Fallopian tube (tissue), 1 donor: ENCODE measurements around a stretch of chr17.

GRCh38 chr17:55731322-55732335, 9.0 kb upstream of the TMEM100 start:
- PRO-cap: unidirectional peak, plus-strand start at chr17:55731713; bidirectional peak, plus-strand start at chr17:55732202, minus-strand start at chr17:55732084

GRCh38 chr17:55761932-55762366, 11.1 kb downstream of the PCTP start:
- PRO-cap: no peak

DNA sequence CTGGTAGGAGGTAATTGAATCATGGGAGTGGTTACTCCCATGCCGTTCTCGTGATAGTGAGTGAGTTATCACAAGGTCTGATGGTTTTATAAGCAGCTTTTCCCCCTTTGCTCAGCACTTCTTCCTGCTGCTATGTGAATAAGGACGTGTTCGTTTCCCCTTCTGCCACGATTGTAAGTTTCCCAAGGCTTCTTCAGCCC, 131.2 kb downstream of the PCTP start:
- PRO-cap: no peak

GRCh38 chr17:56412524-56412914, 181.0 kb upstream of the NOG start:
- PRO-cap: no peak

GRCh38 chr17:56577701-56578282, 15.7 kb upstream of the NOG start:
- PRO-cap: no peak

DNA sequence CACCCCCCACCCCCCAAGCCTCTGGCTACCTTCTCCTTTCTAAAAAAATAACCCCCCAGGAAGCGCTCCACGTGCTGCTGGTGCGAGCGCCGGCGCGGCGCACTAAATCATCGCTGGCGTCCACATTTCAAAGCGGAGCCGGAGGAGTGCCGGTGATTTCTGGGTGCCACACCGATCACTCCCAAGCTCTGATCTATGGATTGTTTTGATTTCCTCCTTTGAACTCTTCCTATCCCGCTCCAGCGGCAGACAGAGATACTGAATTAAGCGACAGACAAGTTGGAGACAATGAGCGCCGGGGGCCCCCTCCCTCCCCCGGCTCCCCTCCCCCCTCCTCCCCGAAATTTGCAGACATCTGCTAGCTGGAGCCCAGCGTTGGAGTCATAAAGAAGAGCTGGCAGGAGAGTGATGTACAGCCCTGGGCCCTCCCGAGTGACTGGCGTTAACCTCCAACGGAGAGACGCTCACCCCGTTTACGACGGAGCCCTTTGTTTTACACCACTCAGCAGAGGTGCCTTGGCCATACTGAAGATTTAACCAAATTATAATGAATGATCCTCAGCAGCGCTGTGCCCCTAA, 85.1 kb downstream of the NOG start:
- PRO-cap: no peak

GRCh38 chr17:56781721-56782285, 51.9 kb downstream of the C17orf67 start:
- PRO-cap: no peak

DNA sequence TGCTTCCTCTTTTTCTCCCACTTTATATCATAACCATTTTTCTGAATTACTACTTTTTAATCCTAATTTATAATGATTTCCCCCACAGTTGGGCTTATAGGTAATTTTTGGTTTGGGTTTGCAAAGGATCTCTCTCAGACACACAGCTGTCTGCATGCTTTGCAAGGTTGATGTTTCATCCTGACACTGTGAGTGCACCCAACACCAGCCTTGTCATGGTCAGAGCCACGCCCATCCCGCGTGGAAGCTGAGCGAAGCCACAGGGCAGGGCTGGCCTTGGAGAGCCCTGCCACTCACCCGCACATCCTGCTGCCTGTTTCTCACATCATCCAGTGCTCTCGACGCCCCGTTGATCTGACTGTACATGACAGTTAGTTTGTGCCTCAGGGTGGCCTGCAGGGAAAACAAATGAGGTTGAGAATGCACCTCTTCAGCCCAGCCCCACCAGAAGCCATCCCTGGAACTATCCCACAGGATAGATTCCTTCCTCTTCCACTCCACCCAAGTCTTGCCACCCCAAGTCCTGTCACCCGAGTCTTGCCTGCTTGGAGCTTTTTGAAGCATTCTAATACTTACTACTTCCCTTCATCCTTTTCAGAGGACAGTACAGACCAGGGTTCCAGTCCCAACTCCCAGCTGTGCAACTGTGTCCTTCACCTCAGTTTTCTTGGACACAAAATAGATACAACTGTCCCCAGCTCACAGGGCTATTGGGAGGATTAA, 5.5 kb downstream of the TRIM25 start:
- PRO-cap: no peak

- PRO-cap: no peak
Measured at GRCh38 chr17:56912017-56912855, 1.6 kb downstream of the TRIM25 start.

- PRO-cap: unidirectional peak, minus-strand start at chr17:57086626
Measured at GRCh38 chr17:57086115-57086687, 1.2 kb downstream of the AKAP1 start.

DNA sequence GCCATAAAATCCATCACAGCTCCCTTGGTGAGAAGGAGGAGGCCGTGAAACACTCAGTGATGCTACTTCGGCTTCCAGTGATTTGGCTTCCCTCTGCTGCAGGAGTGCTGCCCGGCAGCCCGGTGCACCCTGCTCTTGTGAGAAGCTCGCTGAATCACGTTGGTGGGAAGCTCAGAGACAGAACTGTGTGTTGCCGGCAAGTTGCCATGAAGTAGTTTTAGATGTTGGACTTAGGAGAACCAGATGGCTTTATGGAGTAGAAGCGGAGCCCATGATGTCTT, 33.3 kb downstream of the MSI2 start:
- PRO-cap: no peak

DNA sequence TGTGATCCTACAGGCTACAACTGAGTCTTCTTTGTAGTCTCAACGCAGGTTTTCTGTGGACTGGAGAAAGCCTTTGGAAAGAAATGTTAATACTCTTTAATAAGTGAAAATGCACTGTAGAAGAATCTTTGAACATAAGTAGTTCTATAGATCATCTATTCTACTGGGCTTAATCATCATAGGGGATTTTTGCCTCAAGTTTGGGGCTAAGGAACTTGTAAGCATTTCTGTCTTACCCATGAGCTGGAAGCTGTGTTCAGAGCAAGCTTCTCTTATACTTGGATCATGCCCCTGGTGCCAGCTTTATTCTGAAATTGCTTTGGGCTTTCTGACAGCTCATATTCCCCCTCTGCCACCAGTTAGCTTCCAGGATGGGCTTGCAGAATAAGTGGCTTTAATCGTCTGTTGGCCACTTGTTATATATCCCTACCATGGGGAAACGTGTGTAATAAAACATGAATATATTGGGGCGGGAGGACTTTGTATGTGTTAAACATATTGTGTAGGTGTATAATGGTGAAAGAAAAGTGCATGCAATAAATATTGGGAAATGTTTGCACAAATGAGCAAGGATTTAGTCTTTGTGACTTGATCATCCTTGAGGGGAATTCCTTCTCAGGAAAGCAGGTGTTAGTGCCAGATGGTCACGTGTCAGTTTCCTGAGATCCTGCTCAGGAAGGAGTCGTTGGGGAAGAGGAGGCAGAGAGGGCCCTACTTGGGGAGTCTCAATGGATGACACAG, 52.9 kb downstream of the MSI2 start:
- PRO-cap: no peak

DNA sequence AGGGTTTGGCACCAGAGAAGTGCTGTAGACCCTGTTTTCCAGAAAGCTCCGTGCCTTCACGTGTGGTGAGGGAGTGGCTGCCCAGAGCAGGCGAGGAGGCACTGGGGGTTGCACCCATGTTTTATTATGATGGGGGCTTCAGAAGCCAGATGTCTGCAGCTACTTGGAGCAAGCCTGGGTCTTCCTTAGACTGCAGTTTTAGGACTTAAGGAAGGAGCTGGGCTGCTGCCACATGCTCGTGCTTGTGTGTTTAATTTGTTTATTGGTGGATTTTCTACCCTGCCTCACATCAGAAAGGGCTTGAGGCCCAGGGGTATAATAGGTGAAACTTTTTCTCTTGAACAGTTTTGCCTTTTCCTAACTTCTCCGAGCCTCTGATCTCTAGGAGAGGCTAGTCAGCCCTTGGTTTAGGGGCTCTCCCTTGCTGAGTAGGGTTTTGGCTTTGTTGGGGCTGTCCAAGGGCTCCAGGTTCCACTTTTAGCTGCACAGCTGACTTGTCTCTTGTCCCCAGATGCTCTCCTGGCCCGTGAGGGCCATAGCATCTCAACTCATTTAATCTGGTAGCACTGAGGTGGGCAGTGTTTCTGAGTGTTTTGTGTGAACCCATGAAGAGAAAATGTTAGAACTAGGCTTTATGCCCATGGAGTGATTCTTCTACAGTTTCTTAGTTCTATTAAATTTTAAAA, 103.8 kb downstream of the MSI2 start:
- PRO-cap: no peak

GRCh38 chr17:57365201-57365810, 109.0 kb downstream of the MSI2 start:
- PRO-cap: no peak

GRCh38 chr17:57379333-57380147, 123.2 kb downstream of the MSI2 start:
- PRO-cap: no peak

DNA sequence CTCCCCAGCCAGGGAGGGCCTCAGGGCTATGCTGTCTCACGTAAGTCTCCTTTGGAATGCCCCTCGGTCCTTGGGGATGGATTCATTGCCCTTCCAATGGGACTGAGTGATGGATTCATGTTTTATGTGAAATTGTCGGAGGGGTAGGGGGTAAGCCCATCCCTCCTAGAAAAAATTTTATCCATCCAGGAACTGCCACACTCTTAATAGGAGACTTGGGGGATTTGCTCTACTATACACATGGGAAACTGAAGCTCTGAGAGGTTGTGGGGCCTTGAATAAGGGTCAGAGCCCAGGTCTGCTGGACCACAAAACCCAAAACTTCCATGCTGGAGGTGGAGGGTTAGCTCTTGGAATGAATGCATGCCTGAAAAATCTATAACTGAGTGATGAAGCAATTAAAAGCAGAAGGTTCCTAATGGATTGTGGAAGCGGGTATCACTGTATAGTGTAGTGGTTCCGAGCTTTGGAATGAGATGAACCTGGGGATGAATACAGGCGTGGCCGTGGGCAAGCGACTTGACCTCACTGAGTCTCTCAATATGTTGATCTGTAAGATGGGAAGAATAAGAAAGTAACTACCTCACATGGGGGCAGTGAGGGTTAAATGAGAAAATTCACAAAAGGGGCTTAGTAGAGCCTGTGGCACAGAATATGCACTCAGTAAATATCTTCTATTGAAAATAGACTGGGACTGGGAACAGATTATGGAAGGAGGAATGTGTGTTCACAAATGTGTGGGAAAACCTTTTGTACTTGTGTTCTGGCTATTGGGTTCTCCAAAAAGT, 179.6 kb downstream of the MSI2 start:
- PRO-cap: no peak

GRCh38 chr17:57548447-57549112, 196.5 kb downstream of the CCDC182 start:
- PRO-cap: no peak

- PRO-cap: no peak
Measured at GRCh38 chr17:57601041-57601934, 143.8 kb downstream of the CCDC182 start.

- PRO-cap: no peak
Measured at GRCh38 chr17:57846280-57846674, 3.6 kb downstream of the MRPS23 start.

DNA sequence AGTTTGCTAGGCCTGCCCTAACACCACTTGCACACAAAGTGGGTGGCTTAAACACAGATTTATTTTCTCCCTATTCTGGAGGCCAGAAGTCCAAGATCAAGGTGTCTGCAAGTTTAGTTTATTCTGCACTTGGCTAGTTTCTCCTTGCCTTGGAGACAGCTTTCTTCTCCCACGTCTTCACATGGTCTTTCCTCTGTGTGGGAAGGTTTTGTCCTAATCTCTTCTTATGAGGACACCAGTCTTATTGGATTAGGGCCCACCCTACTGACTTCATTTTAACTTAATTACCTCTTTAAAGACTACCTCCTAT, 3.5 kb upstream of the MRPS23 start:
- PRO-cap: no peak